A673 (cell line): ENCODE measurements around the genes IWS1 and AMMECR1L.

GRCh38 chr2:127525890-127526712, at the start of gene IWS1:
Gene IWS1 (minus strand): TSS chr2:127526489.
- PRO-cap, result bidirectional peak, plus-strand start at chr2:127526564, minus-strand start at chr2:127526481

DNA sequence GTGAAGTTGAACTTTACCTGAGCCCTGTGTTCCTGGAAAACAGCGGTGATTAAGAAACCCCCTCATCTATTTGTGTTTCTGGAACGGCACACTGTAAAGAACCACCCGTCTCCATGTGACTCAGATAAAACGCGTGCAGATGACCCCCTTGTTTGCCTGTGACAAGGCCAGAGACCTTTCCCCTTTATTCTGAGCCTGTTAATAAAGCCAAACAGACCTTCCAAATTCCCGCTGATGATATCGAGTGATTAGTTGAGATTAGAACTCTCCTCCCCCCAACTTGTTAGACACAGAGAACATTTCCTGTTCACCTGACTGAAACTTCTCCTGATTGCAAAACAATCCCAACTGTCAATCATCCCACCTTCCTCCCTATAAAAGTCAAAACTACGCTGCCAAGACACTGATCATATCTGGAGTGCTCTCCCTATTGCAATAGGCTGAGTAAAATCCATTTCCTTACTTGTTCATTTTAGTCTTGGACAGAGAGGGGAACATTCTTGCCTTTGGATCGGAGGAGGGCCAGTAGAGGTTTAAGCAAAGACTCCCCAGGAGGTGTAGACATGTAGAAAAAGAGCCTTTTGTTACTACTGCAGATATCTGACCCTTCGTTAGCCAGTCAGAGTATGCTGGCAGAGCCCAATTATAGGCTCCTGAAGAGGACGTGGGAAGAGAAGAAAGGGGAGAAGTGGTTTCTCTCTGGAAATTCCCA, 937 bp upstream of the IWS1 start:
- PRO-cap, result bidirectional peak, plus-strand start at position 65 of the sequence, minus-strand start at position 113 of the sequence

GRCh38 chr2:127630389-127631012, 15.5 kb upstream of the GPR17 start:
- PRO-cap, result no peak

DNA sequence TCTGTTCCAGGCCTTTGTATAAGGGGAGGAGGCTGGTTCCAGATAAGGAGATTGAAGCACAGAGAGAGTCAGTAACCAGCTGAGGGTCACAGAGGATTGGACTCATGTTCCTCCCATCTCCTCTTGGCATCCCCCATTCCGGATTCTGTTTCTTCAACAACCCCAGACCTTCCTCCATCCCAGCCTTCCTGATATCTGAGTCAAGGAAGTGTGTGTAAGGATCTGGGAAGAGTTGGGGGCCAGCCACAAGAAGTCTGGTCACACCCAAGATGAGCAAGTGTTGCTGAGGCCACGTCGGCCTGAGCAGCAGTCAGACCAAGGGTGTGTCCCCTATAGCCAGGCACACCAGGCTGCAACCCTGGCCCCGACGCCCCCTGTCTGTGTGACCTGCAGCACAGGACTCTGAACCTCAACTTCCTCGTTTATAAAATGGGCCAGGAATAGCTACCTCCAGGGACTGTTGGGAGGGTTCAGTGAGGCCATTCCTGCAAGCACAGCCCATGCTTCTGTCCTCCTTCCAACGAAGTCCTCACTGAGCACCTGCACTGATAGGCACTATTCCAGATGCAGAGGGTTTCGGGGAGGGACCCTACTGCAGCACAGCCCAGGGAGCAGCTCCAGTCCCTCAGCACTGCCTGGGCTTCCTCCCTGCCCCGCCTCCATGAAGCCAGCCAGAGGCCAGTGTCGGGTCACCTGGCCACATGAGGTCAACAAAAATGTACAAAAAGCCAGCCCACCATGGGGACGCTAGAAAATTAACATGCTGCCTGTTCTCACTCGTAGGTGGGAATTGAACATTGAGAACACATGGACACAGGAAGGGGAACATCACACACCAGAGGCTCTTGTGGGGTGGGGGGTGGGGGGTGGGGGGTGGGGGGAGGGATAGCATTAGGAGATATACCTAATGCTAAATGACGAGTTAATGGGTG, 13.3 kb downstream of the LIMS2 start:
- PRO-cap, result no peak

DNA sequence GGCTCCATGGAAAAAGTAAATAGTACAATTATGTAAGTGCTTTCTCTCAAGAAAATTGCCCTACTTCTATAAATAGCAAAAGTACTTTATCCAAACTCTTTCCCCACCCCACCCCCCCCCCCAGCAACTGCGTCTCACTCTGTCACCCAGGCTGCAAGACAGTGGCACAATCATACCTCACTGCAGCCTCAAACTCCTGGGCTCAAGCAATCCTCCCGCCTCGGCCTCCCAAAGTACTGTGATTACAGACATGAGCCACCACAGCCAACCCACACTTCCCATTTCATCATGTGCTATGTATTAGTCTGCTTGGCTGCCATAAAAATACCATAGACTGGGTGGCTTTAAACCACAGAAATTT, 19.9 kb downstream of the WDR33 start:
- PRO-cap, result no peak

DNA sequence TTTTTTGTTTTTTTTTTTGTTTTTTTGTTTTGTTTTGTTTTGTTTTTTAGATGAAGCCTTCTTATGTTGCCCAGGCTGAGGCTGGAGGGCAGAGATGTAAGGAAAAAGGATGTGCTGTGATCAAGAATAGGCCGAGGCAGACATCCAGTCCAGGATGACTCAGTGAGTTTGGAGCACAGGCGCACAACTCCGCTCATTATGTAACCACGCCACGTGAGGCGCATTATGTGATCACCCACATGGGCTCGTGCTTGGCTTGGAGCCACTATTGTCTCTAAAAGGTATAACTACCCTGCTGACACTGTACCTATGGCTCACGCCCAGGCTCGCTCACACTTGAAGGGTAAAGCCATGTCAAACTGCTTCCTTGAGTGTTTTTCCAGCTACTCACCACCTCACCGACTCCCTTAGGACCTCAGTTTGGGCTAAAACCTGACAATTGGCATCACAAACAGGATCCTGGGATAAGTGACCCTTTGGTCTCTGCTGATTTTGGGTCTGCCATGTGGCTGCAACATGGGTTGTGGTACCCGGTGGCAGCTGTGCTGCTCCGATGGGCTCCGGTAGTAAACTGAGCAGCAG, 19.9 kb upstream of the WDR33 start:
- PRO-cap, result no peak

DNA sequence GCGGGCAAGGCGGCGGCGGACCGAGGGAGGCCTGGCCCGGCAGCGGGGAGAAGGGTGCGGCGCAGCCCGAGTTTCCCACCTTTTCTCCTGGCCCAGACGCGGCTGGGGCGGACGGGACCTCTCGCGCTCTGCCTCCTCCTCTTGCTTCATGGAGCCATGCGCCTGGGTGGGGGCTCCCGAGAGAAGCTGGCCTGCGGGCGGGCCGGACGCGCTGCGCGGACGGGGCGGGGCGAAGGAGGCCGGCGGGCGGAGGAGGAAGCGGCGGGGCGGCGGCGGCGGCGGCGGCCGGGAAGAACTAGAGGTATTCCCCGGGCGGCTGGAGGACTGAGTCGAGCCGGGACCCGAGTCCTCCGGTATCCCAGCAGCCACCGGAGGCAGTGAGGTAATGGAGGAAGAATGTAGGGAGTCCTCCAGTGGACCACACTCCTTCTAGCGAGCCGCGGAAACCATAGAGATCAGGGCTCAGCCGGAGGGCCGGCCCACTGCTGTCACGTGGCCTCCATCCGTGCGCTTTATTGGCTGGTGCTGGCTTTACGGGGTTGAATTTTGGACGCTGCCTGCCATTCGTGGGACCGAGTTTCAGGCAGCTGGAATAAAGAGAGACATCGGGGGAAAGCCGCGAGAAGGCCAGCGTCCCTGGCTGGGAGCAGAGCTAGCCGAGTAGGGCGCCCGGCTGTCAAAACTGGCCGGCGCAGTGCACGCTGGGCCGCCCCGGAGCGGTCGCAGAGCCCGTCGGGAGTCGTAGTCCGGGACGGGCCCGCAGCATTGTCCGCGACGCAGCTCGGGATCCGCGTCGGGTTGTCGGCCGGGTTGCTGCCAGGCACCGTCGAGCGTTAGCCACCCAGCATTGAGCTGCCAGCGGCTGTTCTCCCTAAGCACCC, at the start of gene AMMECR1L:
Gene AMMECR1L, minus strand, starts transcription at position 226 of the 881 bp plus-strand sequence.
- PRO-cap, result bidirectional peak, plus-strand start at position 232 of the sequence, minus-strand start at position 226 of the sequence; unidirectional peak, minus-strand start at position 297 of the sequence; bidirectional peak, plus-strand start at position 765 of the sequence, minus-strand start at position 450 of the sequence

GRCh38 chr2:128028184-128028790, 428 bp upstream of the SAP130 start:
- PRO-cap, result bidirectional peak, plus-strand start at chr2:128028237, minus-strand start at chr2:128028059

DNA sequence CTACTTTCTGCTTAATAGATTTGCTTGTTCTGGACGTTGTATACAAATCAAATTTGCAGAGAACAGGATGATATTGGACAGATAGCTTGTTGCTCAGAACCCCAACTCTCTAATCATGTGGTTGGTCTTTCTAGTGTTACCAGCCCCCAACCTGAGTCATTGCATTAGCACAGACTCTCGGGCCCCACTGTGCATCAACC, 55.7 kb downstream of the UGGT1 start:
- PRO-cap, result no peak

- PRO-cap, result no peak
These were observed 37.0 kb downstream of the HS6ST1 start for GRCh38 chr2:128281423-128282377.

GRCh38 chr2:128292368-128292918, 26.2 kb downstream of the HS6ST1 start:
- PRO-cap, result no peak

GRCh38 chr2:128362826-128363305, 44.2 kb upstream of the HS6ST1 start:
- PRO-cap, result no peak

DNA sequence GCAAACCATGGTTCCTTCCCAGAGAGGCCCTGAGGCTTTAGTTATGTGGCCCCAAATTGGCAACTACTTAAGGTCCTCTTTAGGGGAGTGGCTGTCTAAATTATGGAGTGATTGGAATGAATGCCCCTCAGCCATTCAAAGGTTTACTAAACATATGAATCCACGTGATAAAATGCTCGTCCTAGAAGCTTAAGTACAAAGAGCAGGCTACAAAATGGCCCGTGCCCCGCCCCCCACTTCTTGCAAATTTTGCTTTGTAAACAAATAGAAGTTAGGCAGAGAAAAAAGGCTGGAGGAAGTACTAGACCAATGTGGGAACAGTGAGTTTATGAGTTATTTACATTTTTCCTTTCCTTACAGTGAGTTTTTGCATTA, 123.7 kb upstream of the HS6ST1 start:
- PRO-cap, result no peak

DNA sequence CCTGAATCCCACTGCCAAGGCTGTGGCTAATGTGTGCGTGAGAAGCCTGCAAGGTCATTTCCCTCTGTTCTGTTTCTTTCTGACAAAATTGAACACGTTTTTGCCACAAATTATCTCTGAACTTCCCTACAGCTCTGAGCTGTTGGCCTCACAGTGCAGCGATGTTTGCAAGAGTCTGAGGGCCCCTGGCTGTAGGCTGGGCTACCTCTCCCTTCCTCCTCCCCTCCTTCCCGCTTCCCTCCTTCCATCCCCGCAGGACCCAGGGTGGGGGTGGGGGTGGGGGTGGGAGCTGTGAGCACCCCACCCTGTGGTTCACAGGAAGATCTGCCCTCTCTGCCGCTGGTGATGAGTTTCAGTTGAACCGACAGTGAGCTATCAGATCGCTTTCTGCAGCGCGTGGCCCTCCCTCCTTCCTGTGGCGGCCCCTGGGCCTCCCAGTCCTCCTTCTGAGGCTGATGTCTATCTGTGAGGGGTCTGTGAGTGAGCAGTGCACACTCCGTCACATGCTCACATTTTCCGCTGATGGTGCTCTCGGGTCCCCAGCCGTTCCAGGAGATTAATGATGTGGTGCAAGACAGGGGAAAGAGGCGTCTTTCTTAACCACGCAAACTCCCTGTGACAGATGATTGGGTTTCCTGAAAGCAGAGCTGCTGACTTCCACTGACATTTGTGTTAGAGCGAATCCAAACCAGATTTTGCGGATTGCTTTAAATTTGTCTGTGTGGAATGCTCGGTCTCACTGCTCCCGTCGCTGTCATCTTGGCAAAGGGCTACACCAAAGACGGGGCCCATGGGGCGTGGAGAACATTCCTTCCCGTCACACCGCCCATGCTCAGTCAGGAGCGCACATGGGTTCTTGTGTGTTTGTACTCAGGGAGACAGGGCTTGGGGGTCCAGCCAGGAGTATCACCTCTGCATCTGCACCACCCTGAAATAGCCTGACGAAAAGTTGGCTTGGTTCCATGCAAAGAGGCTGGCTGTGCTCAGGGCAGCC, 154.5 kb upstream of the HS6ST1 start:
- PRO-cap, result no peak

GRCh38 chr2:128593788-128594571, 275.3 kb upstream of the HS6ST1 start:
- PRO-cap, result no peak

DNA sequence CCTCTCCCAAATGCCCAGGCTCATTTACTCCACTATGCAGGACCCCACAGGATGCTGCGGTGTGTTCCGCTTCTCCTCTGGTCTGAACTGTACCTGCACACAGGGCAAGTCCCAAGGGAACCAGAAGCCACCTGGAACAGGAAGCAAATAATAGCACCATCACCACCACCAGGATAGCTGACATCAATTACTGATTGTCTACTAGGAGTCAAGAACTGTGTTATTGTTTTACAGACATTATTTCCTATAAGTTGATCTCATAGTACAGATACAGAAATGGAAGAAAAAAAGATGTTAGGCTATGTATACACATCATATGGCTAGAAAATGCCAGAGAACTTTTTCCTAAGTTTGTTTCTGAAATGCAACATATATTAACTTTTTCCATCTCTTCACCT, 435.9 kb upstream of the HS6ST1 start:
- PRO-cap, result no peak

DNA sequence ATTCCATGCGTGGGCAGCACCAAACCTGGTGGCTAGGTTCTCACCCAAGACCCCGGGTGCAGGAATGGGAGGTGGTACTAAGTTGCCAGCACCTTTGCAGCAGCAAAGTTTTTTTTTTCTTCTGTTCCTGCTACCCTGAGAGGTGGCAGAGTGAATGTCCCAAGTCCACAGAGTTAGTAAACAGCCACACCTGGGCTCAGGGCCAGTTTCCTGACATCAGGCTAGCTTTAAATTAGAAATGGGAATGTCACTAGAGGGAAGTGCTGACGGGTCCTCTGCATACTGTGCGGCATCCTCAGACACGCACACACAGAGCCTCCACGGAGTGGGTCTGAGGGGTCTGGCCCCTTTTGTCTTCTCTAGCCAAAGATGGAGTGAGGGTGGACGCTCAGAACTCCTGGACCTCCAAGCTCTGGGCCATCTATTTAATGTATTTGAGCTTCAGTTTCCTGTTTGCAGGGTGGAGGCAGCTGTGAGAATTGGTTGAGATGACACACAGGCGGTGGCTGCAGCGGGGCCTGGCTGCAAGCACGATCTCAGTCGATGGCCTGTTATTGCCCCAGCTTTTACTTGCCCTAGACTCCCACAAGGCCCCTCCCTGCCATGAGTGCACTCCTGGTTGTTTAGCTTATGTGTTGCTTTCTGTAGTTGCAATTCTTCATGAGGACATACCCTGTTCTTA, 751.3 kb upstream of the HS6ST1 start:
- PRO-cap, result no peak

DNA sequence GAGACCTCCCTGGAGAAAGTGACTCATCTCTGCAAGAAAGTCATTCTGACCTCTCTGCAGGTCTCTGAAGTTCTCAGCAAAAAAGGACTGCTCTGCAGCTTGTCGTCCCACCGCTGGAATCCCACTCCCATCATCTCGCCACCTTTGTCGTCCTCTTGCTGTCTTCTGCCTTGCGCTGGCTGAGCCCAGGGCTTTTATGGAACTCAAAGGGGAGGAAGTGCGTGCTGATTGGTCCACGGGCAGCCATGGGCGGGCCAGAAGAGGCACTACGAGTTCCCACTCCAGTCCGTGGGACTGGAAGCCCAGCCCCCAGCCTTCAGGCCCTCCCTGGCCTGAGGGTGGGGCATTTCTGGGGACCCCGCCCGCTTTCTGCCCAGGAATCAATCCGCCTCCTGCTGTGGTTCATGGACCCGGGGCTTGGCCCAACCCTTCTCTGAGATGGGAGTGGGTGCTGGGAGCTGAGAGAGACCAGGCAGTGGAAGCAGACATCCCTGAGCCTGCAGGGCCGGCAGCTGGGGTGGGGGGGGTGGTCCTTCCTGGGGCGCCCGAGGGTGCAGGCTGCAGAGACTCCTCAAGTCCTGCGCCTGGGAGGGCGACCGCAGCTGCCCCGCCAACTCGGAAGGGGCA, 660.7 kb upstream of the RAB6C start:
- PRO-cap, result no peak

DNA sequence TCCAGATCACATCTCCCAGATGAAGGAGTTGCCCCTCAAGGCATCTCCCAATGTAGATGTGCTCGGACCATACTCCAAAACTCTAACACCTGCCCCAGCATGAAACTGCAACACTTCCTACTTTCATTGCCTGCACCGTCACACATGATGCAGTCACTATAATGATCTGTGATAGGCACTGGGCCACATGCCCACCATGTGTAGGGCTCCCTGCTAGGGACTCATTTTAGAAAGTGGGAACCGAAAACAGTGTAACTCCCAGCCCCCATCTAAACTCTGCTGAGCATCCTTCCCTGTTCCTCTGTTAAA, 496.2 kb upstream of the RAB6C start:
- PRO-cap, result no peak

GRCh38 chr2:129758801-129759373, 220.6 kb upstream of the RAB6C start:
- PRO-cap, result no peak